GM23248 (cell line): ENCODE measurements around the gene GEMIN6.

- RAMPAGE, long total RNA, result no peak
Measured at GRCh38 chr2:37645254-37646005, 26.0 kb downstream of the CDC42EP3 start.

- RAMPAGE, long total RNA, result no peak
Measured at GRCh38 chr2:37654475-37654912, 16.9 kb downstream of the CDC42EP3 start.

- RAMPAGE, long total RNA, result no peak
Measured at GRCh38 chr2:37665942-37666621, 5.4 kb downstream of the CDC42EP3 start.

DNA sequence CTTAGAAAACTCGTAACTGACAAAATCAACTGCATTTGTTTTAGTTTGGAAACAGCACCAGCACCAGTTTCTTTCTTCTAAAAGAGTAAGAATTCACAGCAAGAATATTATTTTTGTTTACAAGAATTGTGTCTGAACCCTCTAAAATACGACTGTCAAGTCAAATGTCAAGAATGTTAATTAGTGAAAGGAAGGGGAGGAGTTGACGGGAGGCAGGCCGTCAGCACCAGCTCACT, 94.5 kb upstream of the CDC42EP3 start:
- RAMPAGE, long total RNA, result no peak

GRCh38 chr2:37920689-37921007, 4.4 kb upstream of the RMDN2 start:
- RAMPAGE, long total RNA, result no peak

DNA sequence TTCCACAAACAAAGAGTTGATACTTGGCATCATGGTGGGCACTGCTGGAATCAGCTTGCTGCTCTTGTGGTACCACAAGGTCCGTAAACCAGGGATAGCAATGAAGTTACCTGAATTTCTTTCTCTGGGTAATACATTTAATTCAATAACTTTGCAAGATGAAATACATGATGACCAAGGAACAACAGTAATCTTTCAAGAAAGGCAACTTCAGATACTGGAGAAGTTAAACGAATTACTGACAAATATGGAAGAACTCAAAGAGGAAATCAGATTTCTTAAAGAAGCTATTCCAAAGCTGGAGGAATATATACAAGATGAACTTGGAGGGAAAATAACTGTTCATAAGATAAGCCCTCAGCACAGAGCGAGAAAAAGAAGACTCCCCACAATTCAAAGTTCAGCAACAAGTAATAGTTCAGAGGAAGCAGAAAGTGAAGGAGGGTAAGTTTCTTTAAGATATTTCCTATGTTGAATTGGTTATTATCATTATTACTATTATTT, 4.3 kb downstream of the RMDN2 start:
- RAMPAGE, long total RNA, result no peak

GRCh38 chr2:38100221-38100882, 24.4 kb upstream of the CYP1B1 start:
- RAMPAGE, long total RNA, result no peak

GRCh38 chr2:38128618-38129076, 52.7 kb upstream of the CYP1B1 start:
- RAMPAGE, long total RNA, result no peak

GRCh38 chr2:38321573-38322167, 55.4 kb downstream of the ATL2 start:
- RAMPAGE, long total RNA, result no peak

DNA sequence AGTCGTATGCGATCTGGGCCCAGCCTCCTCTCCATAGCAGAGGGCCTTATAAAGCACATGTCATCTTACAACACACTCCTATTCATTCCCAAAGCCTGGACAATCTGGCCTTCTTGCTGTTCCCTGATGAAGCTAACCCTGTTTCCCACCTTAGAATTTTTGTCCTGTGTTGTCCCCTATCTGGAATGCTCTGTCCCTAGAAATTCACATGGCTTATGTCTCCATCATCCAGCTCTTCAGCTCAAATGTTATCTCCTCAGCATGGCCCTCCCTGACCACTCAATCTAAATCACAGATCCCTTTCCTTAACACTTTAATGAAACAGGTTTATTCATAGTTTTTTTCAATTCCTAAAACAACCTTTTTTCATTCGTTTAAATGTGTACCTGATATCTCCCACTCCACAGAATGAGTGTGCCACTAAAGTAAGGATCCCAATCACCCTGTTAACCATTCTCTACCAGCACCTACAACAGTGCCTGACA, 29.8 kb downstream of the ATL2 start:
- RAMPAGE, long total RNA, result no peak

DNA sequence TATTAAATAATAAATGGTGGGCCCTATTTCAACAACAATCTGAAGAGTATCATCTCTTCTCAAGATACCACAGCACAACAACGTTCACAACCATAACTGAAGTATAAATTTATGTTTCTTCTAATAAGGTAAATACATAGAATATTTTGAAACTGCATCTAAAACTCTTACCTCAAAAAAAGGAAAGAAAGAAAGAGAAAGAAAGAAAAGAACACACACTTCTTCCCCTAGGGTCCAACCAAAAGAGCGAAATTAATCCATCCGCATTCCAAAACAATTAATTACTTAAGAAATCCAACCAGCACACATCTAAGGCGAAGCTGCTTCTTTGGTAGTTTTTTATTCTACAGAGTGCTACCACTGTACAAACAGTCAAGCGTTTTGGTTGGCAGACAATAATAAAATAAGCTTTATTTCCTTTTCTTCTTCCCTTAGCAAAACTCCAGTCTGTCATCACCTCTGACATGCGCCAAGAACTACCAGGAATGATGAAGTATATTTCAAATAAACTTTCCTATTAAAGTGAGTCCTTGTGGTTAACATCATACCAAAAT, 1.5 kb downstream of the ATL2 start:
- RAMPAGE, long total RNA, result no peak

DNA sequence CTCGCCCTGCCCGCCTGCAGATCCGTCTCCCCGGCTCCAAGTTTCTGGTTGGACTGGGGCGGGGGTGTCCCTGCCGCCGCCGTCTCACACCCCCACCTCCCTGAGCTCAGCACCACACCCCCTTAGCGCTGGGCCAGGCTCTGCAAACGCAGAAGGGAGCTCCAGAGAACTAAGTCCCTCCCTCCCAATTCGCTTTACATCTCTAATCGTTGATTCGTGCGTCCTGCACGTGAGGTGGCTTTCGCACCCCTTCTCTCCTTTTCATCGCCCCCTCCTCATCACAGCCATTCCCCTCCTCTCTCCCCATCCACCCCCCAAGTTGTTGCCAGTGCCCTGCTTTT, 366 bp upstream of the ATL2 start:
- RAMPAGE, long total RNA, result no peak

DNA sequence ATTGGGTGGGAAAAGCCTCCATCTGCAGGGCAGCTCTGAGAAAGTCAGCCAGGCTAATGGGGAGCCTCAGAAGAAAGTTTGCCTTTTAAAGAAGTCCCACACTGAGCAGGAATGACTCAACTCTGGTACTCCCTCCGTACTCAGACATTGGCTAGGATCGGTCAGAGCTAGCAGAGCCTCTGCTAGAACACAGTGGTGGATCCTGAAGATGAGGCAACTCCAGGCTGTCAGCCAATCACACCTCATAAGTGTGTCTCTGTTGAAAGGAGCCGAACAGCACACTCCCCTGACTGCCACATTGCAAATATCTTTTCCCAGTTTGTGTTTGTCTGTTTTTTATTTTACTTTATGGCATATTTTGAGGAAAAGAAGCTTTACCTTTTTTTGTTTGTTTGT, 96.9 kb downstream of the HNRNPLL start:
- RAMPAGE, long total RNA, result no peak

DNA sequence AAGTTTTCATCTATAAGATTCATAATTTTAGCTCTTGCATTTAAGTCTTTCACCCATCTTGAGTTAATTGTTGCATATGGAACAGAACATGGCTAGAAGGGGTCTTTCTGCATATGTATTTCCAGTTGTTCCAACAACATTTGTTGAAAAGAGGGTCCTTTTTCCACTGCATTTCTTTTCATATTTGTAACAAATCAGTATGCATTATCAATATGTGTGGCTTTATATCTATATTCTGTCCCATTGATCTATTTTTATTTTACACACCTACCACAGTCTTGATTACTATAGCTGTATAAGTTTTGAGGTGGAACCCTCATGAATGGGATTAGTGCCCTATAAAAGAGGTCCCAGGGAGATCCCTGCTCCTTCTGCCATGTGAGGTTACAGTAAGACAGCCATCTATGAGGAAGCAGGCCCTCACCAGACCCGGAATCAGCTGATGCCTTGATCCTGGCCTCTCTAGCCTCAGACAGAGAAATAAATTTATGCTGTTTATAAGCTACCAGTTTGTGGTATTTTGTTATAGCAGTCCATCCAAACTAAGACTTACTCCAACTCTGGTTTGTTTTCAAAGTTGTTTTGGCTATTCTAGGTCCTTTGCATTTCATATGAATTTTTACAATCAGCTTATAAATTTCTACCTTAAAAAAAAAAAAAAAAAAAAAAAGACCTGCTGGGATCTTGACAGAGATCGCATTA, 55.0 kb downstream of the HNRNPLL start:
- RAMPAGE, long total RNA, result no peak

DNA sequence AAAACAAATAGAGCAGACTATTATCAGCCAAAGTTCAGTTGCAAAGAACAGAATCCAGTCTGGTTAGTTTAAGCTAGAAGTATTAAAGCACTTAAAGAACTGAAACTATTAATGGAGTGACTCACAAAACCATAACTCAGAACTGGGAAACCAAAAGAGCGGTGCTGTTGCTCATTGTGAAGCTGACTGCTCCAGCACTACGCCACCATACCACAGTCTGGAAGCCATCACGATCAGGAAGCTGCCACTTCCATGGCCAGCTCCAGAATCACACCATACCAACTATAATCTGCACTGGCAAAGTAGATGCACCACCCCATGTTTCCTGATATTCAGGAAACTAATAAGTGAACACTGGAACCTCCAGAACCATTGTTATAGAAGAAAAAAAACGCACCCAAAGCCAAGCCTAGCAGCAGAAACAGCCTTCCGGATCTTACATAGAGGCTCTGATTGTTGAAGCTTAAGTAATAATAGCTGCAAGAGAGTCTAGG, 8.7 kb upstream of the HNRNPLL start:
- RAMPAGE, long total RNA, result no peak

DNA sequence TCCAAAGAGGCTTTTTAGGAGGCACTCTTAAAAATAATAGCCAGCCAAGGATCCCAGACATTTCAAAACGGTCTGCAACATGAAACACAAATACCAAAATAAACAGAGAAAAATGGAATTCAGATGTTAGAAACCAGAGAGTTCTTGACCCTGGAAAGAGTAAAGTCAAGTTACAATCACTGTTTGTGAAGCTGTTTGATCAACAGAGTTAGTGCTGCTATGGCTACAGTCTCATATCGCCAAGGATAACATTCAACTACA, 17.4 kb upstream of the HNRNPLL start:
- RAMPAGE, long total RNA, result no peak

- RAMPAGE, long total RNA, result no peak
Measured at GRCh38 chr2:38750263-38750796, 831 bp downstream of the SRSF7 start.

- RAMPAGE, long total RNA, result no peak
Measured at GRCh38 chr2:38751535-38751712, 263 bp upstream of the SRSF7 start.

GRCh38 chr2:38778032-38778299, at the start of gene GEMIN6:
Gene GEMIN6 (plus strand): TSS chr2:38778210.
- RAMPAGE, long total RNA, result start-site peak on the plus strand at chr2:38778205-38778235, 365 and 180 reads in 2 replicates

- RAMPAGE, long total RNA, result no peak
Measured at GRCh38 chr2:39108668-39109024, 12.2 kb downstream of the SOS1 start.